ENCODE measurements around a stretch of chr1.

GRCh38 chr1:178094153-178094877, 411 bp downstream of the RASAL2 start:
- RRBS, result 1% methylated on average over 16 of the region's 62 CpGs

GRCh38 chr1:178095085-178095499, 1.2 kb downstream of the RASAL2 start:
- RRBS, result no CpG with 5 or more reads among the region's 3 CpGs

DNA sequence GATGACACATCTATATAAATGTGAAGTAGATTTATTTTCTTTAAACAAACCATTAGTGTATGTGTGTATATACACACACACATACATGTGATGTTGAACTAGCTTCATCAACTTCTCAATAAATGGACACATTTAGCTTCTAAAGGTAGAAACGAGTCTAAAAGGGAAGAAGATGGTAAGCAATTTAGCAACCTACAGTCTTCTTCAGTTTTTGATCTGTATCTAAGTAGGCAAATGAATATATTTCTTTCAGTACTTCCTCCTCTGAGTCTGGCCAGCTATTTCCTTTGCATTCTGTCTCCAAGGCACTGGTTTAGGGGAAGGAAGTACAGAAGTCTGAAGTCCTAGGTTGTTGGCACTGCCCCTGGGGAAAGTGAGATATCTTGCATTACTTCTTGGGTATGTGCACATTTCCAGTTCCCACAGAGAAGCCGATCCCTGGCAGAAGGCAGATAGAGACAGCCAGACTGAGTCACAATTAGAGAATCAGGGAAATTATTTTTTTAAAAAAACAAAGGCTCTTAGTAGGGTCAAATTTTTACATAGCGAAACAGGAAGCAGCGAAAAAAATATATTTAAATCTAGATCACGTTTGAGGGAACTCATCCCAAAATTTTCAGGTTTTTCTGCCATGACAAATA, 98.7 kb downstream of the RASAL2 start:
- RRBS, result no CpG with 5 or more reads among the region's 5 CpGs

GRCh38 chr1:178339838-178340170, 157.0 kb downstream of the CLEC20A start:
- RRBS, result no CpG with 5 or more reads among the region's 1 CpG

DNA sequence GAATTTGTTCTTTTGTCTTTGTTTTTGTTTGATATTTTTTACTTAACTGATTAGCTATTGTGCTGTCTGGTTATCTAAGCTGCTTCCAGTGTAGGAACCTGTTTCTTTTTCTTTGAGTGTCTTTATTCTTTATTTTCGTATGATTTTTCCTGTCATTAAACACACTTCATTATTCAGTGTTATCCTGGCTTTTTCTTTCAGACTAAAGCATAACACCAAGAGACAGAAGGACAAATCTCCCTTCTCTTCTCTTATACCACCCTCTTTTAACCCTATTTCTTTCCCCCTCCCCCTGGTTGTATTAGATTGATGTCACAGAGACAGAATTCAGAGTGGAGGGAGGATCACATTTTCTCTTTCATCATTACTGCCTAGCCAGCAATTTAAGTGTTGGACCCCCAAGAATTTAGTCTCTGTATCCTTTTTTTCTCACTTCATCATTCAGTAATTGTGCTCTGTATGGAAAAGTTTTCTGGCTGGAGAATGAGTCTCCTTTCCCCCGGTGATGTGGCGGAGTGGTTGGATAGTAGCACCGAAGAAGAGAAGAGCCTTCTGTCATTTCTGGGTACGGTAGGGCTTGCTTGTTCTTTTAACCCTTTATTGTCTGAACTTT, 124.9 kb downstream of the CLEC20A start:
- RRBS, result no CpG with 5 or more reads among the region's 5 CpGs

GRCh38 chr1:178408950-178409337, 87.8 kb downstream of the CLEC20A start:
- RRBS, result no CpG with 5 or more reads among the region's 2 CpGs

DNA sequence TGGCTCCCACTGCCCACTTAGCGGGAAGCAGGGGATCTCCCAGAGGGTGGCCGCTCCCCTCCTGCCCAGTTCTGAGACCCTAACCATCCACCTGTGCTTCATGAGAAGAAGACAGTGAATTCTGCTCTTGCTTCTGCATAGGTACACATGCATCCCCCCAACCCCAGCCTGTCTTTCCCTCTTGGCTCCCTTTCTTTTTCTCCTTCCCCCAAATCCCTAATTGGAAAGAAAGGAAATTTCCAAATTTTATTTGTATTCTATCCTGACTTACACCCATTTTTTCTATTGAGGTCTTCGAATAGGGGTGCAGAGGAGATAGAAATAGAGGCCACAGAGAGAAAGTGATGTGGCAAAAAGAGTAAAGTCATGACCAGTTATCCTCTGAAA, 3.1 kb downstream of the CLEC20A start:
- RRBS, result no CpG with 5 or more reads among the region's 3 CpGs

DNA sequence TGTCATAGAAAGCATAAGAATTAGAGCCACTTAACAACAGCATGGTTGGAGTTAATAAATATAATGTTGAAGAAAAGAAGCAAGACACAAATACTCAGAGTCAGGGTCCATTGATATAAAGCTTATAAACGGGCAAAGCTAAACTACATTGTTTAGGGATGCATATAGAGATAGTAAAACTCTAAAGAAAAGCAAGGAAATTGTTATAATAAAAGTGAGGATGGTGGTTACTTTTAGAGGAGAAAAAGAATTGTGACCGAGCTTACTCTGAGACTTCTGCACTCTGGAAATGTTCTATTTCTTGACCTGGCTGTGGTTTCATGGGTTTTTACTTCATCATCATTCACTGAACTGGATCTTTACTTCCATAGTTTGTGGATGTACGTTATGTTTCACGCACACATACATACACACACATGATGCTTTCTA, 64.8 kb downstream of the TEX35 start:
- RRBS, result no CpG with 5 or more reads among the region's 4 CpGs

- RRBS, result no CpG with 5 or more reads among the region's 13 CpGs
Observed at GRCh38 chr1:178666722-178667455, 58.2 kb upstream of the RALGPS2 start.

DNA sequence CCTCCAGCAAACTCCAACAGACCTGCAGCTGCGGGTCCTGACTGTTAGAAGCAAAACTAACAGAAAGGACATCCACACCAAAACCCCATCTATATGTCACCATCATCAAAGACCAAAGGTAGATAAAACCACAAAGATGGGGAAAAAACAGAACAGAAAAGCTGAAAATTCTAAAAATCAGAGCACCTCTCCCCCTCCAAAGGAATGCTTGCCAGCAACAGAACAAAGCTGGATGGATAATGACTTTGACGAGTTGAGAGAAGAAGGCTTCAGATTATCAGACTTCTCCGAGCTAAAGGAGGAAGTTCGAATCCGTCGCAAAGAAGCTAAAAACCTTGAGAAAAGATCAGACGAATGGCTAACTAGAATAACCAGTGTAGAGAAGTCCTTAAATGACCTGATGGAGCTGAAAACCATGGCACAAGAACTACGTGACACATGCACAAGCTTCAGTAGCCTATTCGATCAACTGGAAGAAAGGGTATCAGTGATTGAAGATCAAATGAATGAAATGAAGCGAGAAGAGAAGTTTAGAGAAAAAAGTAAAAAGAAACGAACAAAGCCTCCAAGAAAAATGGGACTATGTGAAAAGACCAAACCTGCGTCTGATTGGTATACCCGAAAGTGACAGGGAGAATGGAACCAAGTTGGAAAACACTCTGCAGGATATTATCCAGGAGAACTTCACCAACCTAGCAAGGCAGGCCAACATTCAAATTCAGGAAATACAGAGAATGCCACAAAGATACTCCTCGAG, 32.3 kb downstream of the ANGPTL1 start:
- RRBS, result no CpG with 5 or more reads among the region's 14 CpGs

DNA sequence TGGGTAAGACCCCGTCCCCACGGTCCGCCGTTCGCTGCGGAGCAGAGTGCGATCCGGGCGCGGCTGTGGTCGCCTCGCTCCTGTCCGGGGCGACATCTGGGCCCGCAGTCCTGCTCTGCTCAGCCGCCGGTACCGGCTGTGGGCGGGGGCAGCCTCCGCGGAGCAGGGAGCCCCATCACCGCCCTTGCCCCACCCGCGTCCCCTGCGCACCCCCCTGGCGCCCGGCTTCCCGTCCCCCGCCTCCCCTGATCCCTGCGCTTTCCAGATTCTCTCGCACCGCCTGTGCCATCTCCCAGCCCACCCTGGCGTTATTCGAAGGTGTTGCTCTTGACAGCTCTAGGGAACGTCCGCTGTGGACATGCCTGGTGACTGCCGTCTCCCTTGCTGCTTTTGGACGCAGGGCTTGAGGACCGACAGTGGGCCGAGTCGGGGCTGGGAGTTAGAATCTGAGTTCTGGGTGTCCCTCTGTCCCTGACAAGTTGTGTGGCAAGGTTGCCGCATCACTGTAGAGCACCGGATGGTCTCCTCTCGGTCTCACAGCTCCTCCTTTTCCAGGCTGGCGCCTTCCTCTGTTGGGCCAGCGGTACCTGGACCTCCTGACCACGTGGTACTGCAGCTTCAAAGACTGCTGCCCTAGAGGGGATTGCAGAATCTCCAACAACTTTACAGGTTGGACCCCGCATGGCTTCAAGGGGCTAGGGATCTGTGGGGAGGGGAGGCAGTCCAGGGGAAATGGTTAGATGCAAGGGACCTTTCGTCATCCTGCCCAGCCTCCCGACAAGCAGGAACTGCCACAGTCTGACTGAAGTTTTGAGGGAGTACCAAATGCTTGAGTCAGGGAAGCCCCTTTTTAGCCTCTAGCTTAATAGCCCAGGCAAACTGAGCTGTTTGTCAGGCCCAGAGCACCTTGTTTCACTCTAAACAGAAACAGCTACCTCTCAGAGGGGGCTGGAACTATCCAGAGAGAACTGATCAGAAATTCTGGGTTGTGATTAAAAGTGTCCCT, 818 bp downstream of the TOR3A start:
- RRBS, result 5% methylated on average over 17 of the region's 50 CpGs

DNA sequence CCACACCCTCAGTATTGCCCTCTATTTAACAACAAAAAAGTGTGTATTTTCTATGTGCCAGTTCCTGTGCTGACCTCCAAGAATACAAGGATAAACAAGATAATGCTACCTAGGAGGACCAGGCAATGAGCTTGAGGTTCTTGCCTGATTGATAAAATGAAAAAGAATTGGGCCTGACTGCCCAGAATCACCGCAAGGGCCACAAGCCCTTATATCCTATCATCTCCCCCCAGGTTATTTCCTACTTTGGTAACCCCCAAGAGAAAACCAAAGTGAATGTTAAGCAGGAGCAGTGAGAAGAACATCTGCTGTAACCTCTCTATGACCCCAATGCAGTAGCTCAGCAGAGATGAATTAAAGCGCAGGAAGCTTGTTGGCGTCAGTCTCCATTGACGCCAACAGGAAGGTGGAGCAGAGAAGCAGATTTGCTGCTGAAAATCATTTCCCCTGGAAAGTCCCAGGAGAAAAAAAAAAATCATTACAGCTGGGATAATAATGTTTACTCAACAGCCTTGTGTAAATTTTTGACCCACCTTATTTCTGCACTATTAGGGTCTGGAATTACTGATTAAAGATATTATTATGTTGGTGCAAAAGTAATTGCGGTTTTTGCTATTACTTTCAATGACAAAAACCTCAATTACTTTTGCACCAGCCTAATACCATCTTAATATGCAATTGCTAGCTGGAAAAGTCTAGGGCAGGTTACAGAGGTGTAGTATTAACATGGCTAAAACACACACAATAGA, 33.2 kb upstream of the FAM163A start:
- RRBS, result no CpG with 5 or more reads among the region's 5 CpGs

- RRBS, result no CpG with 5 or more reads among the region's 12 CpGs
Observed at GRCh38 chr1:179864621-179865741, 12.6 kb downstream of the TOR1AIP2 start.

DNA sequence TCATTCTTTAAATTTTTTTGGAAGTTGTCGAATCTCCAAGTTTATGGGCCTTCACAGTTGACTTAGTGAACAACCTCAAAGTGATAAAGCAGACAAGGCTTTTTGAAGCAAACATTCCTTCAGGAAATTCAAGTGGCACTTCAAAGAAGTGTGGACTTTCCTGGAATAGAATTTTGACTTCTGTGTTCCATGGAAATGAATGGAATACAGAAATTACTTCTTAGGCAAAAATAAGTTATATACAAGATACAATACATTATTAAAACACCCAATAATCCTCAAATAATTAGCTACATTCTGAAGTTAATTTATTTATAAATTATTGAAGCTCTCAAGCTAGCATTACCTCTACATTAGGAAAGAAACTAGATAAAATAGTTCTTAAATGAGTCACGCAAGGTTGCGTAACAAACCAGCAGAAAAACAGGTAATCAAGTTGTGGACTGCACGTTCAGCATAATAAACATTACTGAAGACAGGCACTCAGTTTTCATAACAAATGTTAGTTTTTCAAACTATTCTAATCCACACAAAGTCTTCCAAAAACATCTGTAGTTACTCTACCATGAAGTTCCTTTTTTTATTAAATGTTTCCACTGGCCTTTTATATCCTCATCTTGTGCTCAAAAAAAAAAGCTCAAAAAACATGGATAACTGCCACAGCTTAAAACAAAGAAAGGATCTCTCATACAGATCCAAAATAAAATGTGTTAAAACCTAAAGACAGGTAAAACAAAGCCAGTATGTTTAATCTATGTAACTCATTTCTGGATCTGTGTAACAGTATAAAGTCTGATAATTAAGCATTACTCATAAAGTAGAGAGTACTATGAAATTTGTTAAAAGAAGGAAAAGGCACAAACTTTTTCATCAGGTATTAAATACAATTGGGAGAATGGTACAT, 1.3 kb downstream of the TOR1AIP2 start:
- RRBS, result no CpG with 5 or more reads among the region's 4 CpGs

DNA sequence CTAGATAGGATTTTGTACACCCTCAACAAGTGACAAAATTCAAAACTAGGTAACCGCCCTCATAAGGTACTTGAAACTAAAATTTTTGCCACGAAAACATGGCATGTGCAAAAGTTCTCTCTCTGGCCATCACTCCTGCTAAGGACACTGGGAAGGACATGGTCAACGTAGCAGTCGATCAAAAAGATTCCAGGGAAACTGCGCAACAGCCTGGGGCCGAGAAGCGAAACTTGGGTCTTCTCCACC, 369 bp upstream of the TOR1AIP1 start:
- RRBS, result no CpG with 5 or more reads among the region's 7 CpGs

DNA sequence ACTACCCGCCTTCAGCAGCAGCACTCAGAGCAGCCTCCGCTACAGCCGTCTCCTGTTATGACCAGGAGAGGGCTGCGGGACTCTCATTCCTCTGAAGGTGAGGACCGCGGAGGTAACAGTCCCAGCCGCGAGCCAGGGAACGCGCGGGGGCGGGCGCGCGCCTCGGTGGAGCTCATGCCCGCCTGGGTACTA, 692 bp downstream of the TOR1AIP1 start:
- RRBS, result no CpG with 5 or more reads among the region's 17 CpGs

DNA sequence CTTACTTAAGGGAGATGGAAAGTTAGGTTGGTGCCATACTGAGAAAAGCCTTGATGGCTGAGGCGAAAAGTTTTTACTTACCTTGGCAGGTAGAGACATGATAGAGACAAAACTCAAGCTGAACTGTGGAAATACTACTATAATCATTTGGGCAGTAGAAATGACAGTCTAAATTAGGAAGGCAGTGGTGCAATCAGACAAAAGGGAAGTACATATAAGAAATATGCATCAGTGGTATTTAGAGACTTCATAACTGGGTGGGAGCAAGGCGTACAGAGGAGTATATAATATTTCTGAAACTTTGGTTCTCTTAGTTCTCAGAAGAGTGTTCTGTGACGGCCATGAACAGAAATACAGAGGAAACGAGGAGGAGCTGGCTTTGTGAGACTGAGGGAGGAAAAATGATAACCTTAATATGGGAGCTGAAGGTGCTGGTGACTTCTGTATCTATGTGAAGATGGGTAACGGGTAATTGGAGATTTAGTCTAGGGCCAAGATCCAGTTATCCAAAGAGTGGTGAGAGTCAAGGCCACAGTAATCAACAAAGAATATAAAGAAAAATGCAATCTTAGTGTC, 2.3 kb upstream of the CEP350 start:
- RRBS, result no CpG with 5 or more reads among the region's 5 CpGs

DNA sequence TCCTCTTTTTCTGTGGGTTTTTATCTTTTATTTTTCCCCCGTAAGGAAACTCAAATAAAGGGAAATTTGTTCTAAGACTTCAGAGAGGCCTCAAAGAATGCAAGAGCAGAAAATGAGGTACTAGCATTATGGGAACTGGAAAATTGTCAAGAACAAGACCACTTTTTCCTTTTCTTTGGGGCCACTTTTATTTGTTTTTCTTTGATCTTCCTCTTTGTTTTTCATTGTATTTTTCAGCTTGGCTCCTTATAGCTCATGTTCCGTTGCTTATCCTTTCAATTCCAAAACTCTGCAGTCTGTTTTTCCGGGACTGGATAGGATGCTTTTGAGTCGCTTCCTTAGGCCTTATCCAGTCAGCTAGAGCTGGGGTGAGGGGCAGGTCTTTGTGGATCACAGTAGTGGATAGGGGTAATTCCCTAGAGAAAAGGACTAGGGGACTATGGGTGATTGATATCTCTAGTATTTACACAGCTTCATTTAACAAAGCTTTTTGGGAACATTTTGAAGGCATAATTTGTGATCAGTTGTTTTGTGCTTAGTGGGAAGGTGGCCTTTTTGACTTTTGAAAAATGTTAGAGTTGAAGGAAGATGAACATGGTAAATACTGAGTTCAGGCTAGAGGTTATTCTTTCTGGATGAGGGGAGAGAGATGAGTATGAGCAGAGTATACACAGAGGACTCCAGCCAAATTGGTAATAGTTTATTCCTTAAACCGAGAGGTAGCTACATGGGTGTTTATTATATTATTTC, 22.4 kb downstream of the CEP350 start:
- RRBS, result no CpG with 5 or more reads among the region's 5 CpGs

DNA sequence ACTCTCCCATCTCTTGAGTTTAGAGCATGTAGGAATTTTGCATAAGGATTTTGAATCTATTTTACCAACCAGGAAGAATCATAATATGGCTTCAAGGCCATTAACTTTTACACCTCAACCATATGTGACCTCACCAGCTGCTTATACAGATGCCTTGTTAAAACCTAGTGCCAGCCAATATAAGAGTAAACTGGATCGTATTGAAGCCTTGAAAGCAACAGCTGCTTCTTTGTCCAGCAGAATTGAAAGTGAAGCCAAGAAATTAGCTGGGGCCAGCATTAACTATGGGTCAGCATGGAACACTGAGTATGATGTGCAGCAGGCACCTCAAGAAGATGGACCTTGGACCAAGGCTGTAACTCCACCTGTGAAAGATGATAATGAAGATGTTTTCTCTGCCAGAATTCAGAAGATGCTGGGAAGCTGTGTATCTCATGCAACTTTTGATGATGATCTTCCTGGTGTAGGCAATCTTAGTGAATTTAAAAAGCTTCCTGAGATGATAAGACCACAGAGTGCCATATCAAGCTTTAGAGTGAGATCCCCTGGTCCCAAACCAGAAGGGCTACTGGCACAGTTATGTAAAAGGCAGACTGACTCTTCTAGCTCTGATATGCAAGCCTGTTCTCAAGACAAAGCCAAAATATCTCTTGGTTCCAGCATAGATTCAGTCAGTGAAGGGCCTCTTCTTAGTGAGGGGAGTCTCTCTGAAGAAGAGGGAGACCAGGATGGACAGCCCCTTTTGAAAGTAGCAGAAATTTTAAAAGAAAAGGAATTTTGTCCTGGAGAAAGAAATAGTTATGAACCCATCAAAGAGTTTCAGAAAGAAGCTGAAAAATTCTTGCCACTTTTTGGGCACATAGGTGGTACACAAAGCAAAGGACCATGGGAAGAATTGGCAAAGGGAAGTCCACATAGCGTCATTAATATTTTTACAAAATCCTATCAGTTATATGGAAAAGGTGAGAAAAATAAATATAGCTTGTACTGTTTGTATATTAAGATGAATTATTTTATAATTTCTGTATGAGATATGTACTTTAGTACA, 65.8 kb downstream of the CEP350 start:
- RRBS, result no CpG with 5 or more reads among the region's 2 CpGs

GRCh38 chr1:180158103-180158810, 3.6 kb downstream of the QSOX1 start:
- RRBS, result no CpG with 5 or more reads among the region's 12 CpGs